Thoracic aorta (tissue), 1 donor: ENCODE measurements around a stretch of chr1.

GRCh38 chr1:229407178-229407811 is 26.6 kb downstream of the ACTA1 start:
- RAMPAGE, long total RNA: no peak

- RAMPAGE, long total RNA: no peak
Measured at GRCh38 chr1:229619515-229620646, 6.0 kb downstream of the TAF5L start.

- RAMPAGE, long total RNA: no peak
Measured at GRCh38 chr1:229905108-229905705, 161.8 kb upstream of the GALNT2 start.

DNA sequence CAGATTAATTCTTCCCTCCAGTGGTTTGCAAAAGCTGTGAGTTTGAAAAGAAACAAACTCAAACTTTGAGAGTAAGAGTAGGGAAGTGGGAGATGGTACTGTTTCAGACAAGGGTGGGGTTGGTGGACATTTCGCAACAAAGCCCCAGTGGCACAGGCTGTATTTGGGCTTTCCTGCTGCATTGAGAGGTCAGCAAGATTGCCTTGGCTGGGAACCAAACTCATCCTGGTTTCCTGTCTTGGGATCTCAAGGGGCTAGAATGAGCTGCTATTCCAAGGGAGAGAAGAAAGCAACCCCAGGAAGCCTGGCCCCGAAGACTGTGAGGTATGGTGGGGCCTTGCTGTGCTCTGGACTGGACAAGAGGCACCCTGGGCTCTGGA is 64.6 kb upstream of the GALNT2 start:
- RAMPAGE, long total RNA: no peak

DNA sequence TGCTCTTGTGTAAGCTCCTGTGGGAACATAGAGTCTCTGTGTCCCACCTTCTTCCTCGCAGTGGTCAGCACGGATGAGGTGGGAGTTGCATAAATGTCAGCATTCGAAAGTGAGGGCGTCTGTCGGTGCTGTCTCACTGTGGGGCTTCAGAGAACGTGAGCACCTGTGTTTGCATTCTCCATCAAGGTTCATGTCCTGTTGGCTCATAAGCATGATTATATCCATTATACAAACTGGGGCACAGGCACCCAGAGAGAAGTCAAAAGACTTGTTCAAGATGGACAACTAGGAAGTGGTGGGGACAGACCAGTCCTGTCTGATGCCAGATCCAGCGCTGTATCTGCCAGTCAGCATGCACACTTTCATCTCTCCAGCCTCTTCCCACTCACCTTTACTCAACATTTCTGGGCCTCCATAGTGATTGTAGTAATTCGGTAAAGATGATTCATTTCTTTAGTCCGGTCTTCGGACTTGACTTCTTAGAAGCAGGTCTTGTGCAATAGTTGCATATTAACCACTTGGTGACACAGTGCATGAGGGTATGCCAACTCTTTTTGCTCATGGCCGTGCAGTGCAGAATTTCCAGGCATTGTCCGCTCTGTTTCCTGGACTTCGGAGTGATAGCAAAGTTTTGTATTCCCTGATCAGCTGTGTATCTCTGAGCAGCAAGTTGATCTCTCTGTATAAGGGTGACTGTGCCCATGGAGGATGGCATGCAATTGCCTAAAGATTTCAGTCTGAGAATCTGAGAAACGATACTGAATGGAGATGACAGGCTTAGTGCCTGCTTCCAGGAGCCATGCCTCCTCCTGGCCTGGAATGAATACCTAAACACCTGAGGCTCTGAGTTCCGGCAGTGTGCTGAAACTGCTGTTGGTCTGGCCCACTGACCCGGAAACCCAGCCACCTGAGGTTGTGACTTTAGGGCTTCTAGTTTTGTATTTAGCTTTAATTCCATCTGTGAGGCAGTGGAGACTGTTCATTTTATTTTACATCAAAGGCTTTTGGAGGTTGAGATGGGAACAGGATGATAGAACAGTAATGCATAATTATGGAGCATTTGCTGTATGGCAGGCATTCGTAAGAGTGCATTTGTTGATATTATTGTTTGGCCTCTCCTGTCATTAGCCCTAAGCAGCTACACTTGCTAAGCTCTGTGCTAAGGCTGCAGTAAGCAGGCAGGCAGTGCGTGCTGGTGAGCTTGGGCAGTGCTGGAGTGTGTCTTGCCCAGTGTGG is 38.9 kb downstream of the GALNT2 start:
- RAMPAGE, long total RNA: no peak

- RAMPAGE, long total RNA: no peak
Measured at GRCh38 chr1:230163235-230163639, 96.2 kb downstream of the GALNT2 start.

- RAMPAGE, long total RNA: no peak
Measured at GRCh38 chr1:230307906-230308465, 118.1 kb downstream of the PGBD5 start.

GRCh38 chr1:230424209-230424960 is 1.7 kb downstream of the PGBD5 start:
- RAMPAGE, long total RNA: no peak

GRCh38 chr1:230739802-230740210 is 7.4 kb upstream of the CAPN9 start:
- RAMPAGE, long total RNA: no peak

- RAMPAGE, long total RNA: no peak
Measured at GRCh38 chr1:230945070-230945455, 33.6 kb downstream of the TTC13 start.

DNA sequence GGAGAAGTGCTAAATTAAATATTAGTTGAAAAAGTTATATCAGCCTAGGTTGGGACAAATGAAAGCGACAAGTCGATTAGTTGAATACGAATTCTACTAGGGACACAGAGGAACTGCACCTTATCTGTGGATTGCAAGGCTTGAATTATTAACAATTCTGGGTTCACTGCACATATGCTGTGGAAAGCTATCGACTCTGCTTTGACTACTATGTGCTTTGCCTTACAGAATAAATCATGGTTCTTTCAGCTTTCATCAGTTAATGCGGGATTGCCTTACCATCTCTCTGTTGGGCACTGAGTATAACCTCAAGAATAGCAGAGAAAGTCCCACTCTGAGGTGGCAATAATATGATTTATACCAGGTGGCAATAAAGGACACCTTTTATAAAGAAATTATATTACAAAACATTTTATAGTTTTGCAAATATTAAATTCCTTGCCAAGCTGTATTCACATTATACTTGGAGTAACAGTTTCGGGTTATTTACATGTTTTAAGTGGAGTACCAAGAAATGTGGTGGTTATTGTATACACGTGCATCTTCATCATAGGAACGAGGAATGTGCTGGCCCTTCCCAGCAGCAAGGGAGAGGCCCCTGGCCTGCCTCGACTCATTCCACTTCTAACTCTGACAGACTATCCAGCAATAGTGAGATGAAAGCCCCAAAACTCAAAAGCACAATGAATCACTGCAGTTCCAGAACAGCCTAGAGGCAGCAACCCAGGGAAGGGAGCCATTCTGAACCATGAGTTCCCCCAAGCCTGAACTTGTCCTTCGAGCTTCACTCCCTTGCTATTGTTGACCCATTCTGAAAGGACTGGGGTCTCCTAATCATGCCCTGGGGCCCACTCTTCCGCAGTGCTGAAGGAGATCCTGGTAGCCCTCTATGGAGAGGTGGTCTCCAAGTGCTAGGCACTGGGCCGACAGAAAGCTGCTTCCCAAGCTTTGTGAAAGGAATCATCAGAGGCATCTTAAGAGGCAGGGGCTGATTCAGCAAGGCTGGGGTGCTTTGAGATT is 23.2 kb downstream of the FAM89A start:
- RAMPAGE, long total RNA: no peak

- RAMPAGE, long total RNA: no peak
Measured at GRCh38 chr1:231317650-231318094, 20.0 kb downstream of the EXOC8 start.

GRCh38 chr1:231336730-231337348 is 813 bp downstream of the EXOC8 start:
- RAMPAGE, long total RNA: no peak

- RAMPAGE, long total RNA: start-site peak on the plus strand at chr1:231843303-231843361, 5 reads; start-site peak on the plus strand at chr1:231843413-231843462, 5 reads
Measured at GRCh38 chr1:231843082-231843597, 216.6 kb downstream of the DISC1 start.

- RAMPAGE, long total RNA: no peak
Measured at GRCh38 chr1:231850652-231851144, 224.1 kb downstream of the DISC1 start.

DNA sequence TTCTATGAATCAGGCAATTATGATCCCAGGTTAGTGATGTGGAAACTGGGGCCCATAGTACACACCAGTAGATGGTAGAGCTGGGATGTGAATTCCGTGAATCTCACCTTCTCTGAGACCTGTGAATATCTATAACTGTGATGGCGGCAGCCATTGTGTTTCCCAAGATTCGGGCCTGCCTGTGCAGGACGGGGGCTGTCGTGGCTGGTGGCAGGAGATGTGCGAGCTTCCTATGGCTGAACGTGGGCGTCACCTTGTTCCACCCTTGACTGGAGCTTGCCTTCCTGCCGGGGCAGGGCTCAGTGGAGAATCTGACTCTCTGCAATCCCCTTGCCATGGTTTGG is 253.5 kb downstream of the SIPA1L2 start:
- RAMPAGE, long total RNA: no peak

DNA sequence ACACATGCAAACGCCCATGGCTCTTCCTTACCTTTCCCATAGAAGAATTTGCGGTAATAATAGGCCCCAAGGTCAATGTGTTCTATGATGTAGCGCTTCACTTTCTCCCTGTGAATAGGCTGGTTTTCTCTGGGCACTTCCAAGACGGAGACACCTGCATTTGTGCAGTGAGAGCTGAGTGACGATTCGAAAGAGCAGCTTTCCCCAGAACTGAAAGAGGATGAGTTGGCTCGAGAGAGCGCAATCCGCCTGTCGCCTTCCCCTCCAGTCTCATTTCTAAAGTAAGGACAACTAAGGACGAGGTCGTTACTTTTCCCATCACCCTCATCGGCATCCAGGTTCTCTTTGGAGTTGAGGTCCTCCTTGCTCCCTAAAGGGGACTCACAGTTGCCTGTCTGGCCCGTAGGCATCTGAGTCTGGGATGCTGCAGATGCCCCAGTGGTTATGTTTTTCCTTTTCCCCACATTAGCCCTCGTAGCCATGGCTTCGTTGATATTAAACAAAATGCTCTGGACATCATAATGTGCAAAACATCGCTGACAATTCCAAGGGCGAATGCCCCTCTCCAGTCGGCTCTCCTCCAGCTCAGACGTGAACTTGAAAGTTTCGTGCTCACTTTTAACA is 116.0 kb downstream of the SIPA1L2 start:
- RAMPAGE, long total RNA: no peak

GRCh38 chr1:232542747-232543177 is 87.2 kb downstream of the SIPA1L2 start:
- RAMPAGE, long total RNA: no peak

GRCh38 chr1:232622334-232622872 is 7.5 kb downstream of the SIPA1L2 start:
- RAMPAGE, long total RNA: no peak

DNA sequence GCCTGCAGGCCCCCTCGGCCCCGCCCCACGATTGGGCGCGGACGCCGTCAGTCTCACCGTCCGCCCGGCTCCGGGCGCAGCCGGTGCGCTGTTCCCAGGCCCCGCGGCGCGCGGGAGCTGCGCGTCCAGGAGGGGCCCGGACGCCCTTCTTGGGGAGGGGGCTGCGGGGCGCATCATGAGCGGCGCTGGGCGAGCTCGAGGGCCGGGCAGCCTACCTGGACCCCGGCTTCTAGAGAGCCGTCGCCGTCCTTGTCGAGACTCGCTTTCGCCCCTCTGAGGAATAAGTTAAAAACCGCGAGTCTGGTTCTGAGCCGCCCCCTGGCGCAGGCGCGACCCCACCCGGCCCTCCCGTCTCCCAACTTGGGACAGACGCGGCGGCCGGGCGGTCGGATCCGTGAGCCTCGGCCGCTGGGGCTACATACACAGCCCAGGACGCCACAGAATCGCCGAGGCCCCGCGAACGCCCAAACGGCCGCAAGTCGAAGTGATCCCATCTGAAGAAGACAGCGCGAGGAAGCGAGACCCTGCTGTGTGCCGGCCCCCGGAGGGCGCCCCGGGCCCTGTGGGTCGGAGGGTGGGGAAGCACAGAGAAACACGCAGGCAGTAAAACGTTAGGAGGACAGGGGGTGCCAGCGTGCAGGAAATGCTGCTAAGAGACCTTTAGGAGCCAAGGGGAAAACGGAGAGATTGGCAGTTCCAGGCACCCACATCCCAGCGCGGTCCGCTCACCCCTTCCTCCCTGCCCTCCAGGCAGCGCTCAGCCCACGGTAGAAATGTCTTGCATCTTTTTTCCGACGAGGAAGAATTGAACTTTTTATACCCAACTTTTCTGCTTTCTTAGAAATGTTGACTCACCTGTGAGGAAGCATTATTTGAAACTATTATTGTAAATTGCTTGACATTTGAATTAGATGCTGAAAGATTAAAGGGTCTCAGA is 550 bp upstream of the SIPA1L2 start:
- RAMPAGE, long total RNA: no peak